Endothelial cell of umbilical vein (primary cell): Measurements from ENCODE around the gene VPS26C.

DNA sequence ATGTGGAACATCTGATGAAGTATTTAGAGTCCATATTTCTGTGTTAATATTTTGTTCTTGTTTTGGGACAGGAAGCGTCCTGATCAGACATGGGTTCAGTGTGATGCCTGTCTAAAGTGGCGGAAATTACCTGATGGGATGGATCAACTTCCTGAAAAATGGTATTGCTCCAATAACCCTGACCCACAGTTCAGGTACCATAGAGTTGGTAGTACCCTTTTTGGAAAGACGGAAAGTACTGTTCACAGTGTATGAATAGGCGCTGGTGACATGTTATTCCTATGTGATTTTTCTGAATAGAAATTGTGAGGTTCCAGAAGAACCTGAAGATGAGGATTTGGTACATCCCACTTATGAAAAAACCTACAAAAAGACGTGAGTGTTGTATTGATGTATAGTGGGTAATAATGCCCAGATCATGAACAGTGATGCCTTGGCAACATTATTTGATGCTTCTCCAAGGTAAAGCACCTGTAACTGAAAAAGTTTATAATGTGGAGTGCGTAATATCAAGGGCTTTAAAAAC is 25.2 kb upstream of the CHAF1B start:
- PRO-cap, result no peak
CAGE:
- cytosol, long polyA minus RNA, result start-site peak on the plus strand centred at position 355 of the sequence, 44 bp wide, 16 reads
- cytosol, long polyA plus RNA, result no peak
- long polyA plus RNA, result no peak
- nucleus, long polyA minus RNA, result no peak
- nucleus, long polyA plus RNA, result start-site peak on the plus strand centred at position 357 of the sequence, 312 bp wide, 49 and 41 reads in 2 replicates

GRCh38 chr21:36509865-36510387 is 30.0 kb upstream of the CLDN14 start:
- PRO-cap, result no peak
CAGE:
- cytosol, long polyA minus RNA, result no peak
- cytosol, long polyA plus RNA, result no peak
- long polyA plus RNA, result no peak
- nucleus, long polyA minus RNA, result no peak
- nucleus, long polyA plus RNA, result no peak

DNA sequence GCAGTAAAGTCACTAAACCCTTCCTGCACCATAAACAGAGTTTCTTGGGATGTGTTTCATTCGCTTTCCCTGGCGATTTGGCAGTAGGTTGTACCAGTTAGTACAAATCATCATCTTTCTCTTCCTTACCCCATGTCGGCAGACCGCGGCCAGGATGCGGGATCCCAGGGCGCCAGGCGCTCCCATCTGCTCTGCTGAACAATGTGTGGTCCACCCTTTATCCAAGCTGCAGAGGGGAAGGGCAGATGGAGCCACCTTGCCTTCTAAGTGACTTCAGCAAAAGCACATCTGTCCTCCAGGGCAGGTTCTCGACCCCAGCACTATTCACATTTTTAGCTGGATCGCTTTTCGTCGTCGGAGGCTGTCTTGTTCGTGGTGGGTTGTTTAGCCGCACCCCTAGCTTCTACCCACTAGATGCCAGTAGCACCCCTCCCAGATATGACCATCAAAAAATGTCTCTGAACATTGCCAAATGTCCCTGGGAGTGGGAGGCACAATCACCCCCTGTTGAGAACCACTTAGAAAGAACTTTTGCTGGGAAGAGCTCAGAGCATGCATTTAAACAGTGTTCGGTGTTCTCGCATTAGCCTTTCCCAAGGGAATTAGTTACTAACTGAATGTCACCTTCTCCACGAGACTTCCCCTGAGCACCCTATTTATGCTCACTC is 58.1 kb upstream of the SIM2 start:
- PRO-cap, result no peak
CAGE:
- cytosol, long polyA minus RNA, result no peak
- cytosol, long polyA plus RNA, result no peak
- long polyA plus RNA, result no peak
- nucleus, long polyA minus RNA, result no peak
- nucleus, long polyA plus RNA, result no peak

DNA sequence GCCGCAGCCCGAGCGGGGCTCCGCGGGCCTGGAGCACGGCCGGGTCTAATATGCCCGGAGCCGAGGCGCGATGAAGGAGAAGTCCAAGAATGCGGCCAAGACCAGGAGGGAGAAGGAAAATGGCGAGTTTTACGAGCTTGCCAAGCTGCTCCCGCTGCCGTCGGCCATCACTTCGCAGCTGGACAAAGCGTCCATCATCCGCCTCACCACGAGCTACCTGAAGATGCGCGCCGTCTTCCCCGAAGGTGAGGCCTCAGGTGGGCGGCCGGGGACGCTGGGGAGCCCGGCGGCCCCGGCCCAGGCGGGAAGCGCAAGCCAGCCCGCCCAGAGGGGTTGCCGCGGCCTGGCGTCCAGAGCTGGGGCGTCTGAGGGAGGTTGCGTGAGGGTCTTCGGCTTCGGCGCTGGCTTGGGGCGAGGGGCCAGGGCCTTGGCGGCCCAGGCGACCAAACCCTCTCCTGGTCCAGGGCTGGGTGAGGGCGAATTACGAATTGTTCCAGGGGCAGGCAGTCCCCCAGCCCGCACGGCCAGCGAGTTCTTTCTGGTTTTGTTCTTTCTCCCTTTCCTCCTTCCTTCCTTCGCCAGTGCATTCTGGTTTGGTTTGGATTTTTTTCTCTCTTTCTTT is 873 bp downstream of the SIM2 start:
- PRO-cap, result no peak
CAGE:
- cytosol, long polyA minus RNA, result no peak
- cytosol, long polyA plus RNA, result no peak
- long polyA plus RNA, result no peak
- nucleus, long polyA minus RNA, result no peak
- nucleus, long polyA plus RNA, result no peak

DNA sequence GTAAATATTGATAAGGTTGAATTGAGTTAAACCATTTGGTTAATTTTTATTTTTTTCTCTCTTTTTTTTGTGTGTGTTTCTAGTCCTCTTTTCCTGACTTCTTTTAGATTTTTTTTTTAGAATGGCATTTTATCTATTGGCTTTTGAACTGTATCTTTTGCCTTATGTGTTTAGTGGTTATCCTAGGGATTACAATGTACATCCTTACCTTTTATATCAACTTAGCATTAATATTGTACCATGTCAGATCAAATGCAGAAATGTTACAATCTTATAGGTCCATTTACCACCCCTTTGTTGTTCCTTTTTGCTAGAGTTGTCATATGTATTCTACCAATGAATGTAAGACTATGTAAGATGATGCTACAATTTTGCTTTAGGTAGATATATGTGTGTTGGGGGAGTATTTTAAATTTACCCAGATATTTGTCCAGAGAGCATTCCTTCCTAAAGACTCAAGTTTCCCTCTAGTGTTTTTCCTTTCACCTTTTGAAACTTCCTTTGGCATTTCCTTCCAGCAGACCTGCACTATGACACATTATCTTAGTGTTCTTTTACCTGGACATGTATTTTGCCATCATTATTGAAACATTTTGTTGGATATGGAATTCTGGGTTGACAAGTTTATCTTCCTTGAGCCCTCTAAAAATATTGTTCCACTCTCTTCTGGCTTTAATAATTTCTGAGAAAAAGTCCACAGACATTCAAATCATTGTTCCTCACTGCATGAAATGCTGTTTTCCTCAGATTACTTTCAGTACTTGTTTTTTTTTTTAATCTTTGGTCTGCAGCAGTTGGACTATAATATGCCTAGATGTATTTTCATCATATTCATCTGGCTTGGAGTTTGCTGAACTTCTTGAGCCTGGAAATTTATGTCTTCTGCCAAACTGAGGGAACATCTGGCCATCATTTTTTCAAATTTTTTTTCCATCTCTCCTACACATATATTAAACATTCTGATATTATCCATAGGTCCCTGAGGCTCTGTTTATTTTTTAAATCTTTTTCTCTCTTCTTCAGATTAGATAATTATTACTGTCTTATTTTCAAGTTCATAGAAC is 88.9 kb downstream of the HLCS start:
- PRO-cap, result no peak
CAGE:
- cytosol, long polyA minus RNA, result no peak
- cytosol, long polyA plus RNA, result no peak
- long polyA plus RNA, result no peak
- nucleus, long polyA minus RNA, result no peak
- nucleus, long polyA plus RNA, result start-site peak on the minus strand centred at position 291 of the sequence, 925 bp wide, 17 and 8 reads in 2 replicates

DNA sequence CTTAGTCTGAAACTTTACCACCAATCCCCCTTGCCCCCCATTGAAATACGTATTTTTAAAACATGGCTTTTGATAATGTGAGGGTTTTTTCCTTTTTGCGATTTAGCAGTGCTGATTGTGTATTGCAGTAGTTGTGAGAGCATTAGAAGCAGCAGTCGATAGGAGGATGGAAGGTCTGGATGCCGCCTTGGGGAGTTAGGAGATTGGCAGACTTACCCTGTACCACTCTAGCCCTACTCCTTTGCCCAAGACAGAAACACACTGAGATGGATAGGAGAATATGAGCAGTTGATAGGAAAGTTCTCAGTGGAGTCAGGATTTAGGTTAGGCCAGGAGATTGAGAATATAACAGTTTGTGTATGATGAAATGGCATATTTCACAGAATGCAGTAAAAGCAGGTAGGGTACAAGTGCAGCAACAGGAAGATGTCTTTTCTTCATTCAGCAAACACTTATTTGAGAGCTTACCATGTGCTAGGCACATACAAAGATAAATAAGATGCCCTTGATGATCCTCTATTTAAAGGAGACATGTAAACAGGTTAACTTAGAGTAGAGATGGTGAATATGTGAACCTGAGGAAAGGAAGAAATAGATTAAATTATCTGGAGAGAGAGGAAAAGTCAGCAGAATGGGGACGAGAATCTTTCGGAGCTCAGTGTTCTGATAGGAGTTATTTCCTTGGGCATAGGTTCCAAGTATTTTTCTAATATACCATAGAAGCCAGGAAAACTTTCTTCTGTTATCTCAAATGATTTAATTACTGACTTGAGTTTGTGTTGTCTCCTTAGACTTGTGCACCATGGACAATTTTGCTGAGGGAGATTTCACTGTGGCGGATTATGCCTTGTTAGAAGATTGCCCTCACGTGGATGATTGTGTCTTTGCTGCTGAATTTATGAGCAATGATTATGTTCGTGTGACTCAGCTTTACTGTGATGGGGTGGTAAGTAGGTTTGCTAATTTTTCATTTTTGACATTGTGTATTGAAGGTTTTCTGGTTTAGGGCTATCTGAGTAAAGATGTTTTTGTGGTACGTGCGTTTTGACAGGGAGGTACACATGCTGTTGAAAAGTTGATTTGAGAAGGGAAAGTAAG is 13.8 kb downstream of the TTC3 start:
- PRO-cap, result no peak
CAGE:
- cytosol, long polyA minus RNA, result start-site peak on the plus strand centred at position 945 of the sequence, 6 bp wide, 19 reads
- cytosol, long polyA plus RNA, result no peak
- long polyA plus RNA, result no peak
- nucleus, long polyA minus RNA, result no peak
- nucleus, long polyA plus RNA, result start-site peak on the plus strand centred at position 63 of the sequence, 46 bp wide, 28 and 27 reads in 2 replicates

- PRO-cap, result no peak
CAGE:
- cytosol, long polyA minus RNA, result no peak
- cytosol, long polyA plus RNA, result no peak
- long polyA plus RNA, result no peak
- nucleus, long polyA minus RNA, result no peak
- nucleus, long polyA plus RNA, result start-site peak on the plus strand at chr21:37103822-37104017, 22 and 26 reads in 2 replicates
These were observed 30.5 kb downstream of the TTC3 start for GRCh38 chr21:37103463-37104038.

- PRO-cap, result no peak
CAGE:
- cytosol, long polyA minus RNA, result no peak
- cytosol, long polyA plus RNA, result no peak
- long polyA plus RNA, result no peak
- nucleus, long polyA minus RNA, result no peak
- nucleus, long polyA plus RNA, result no peak
These were observed 59.1 kb downstream of the VPS26C start for GRCh38 chr21:37207826-37208642.

DNA sequence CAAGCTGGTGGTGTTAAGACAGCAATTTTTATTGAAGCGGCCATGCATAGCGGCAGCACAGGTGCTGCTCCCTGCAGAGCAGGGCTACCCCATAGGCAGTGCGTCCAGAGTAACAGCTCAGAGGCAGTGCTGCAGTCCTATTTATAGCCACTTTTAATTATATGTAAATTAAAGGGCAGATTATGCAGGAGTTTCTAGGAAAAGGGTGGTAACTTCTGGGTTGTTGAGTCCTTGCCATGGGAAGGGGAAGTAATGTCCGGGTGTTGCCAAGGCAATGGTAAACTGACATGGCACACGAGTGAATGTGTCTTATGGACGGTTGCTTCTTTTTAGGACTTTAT is 57.0 kb downstream of the VPS26C start:
- PRO-cap, result no peak
CAGE:
- cytosol, long polyA minus RNA, result no peak
- cytosol, long polyA plus RNA, result no peak
- long polyA plus RNA, result no peak
- nucleus, long polyA minus RNA, result no peak
- nucleus, long polyA plus RNA, result no peak

GRCh38 chr21:37257152-37257931 is 9.8 kb downstream of the VPS26C start:
- PRO-cap, result bidirectional peak, plus-strand start at chr21:37257762, minus-strand start at chr21:37257815
CAGE:
- cytosol, long polyA minus RNA, result no peak
- cytosol, long polyA plus RNA, result no peak
- long polyA plus RNA, result no peak
- nucleus, long polyA minus RNA, result no peak
- nucleus, long polyA plus RNA, result no peak

GRCh38 chr21:37267225-37267810 is at the start of gene VPS26C:
VPS26C (minus strand) TSS chr21:37267334.
- PRO-cap, result bidirectional peak, plus-strand start at chr21:37267692, minus-strand start at chr21:37267334
CAGE:
- cytosol, long polyA minus RNA, result start-site peak on the minus strand at chr21:37267292-37267343, 120 reads
- cytosol, long polyA plus RNA, result start-site peak on the minus strand at chr21:37267308-37267392, 280 and 289 reads in 2 replicates; start-site peak on the minus strand at chr21:37267489-37267570, 17 and 22 reads in 2 replicates
- long polyA plus RNA, result start-site peak on the minus strand at chr21:37267303-37267420, 477 and 185 reads in 2 replicates
- nucleus, long polyA minus RNA, result start-site peak on the minus strand at chr21:37267308-37267425, 299 reads; start-site peak on the minus strand at chr21:37267490-37267554, 42 reads
- nucleus, long polyA plus RNA, result start-site peak on the minus strand at chr21:37267290-37267418, 230 and 226 reads in 2 replicates

- PRO-cap, result no peak
CAGE:
- cytosol, long polyA minus RNA, result no peak
- cytosol, long polyA plus RNA, result no peak
- long polyA plus RNA, result no peak
- nucleus, long polyA minus RNA, result no peak
- nucleus, long polyA plus RNA, result start-site peak on the plus strand at chr21:37380256-37380395, 31 and 17 reads in 2 replicates
These were observed 13.4 kb downstream of the DYRK1A start for GRCh38 chr21:37379671-37380744.

- PRO-cap, result no peak
CAGE:
- cytosol, long polyA minus RNA, result no peak
- cytosol, long polyA plus RNA, result no peak
- long polyA plus RNA, result no peak
- nucleus, long polyA minus RNA, result no peak
- nucleus, long polyA plus RNA, result no peak
These were observed 70.0 kb downstream of the DYRK1A start for GRCh38 chr21:37436504-37437138.

DNA sequence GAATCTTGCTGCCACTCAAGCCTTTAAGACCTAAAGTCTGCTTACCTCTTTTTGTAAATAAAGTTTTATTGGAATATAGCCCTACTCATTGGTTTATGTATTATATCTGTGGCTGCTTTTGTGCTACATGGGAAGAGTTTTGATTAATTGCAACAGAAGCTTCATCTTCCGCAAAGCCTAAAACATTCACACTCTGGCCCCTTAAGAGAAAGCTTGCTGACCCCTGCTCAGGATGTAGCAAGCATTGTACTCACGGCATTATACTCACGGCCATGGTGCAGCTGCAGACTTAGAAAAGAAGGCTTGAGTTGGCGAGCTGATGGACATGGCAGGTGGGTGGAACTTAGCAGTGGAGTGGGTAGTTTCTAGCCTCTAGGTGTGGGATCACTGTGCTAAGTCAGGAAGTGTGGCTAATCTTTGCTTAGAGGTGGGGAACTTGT is 80.9 kb downstream of the DYRK1A start:
- PRO-cap, result no peak
CAGE:
- cytosol, long polyA minus RNA, result no peak
- cytosol, long polyA plus RNA, result no peak
- long polyA plus RNA, result no peak
- nucleus, long polyA minus RNA, result no peak
- nucleus, long polyA plus RNA, result no peak

DNA sequence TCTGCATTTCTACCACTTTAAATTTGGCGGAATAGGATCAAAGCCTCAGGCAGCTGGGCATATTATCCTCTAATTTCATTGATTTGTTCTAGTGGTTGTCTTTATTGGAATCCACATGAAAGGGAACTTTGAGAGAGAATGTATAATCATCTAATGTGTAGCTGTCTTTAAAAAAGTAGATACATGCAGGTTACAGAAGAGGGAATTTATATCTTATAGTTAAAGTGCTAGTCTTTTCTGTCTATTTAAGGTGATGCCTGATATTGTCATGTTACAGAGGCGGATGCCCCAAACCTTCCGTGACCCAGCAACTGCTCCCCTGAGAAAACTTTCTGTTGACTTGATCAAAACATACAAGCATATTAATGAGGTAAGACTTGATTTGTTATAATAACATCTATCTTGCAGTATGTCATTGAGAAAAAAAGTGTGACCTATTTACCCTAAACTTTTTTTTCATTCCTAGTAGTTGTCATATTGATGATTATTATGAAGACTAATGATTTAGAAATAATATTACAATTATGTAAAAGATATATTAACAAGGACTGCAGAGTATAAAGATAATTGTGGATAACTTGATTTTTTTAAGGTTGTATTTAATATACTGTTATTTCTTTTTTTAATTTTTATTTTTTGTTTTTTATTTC is 111.5 kb downstream of the DYRK1A start:
- PRO-cap, result no peak
CAGE:
- cytosol, long polyA minus RNA, result no peak
- cytosol, long polyA plus RNA, result no peak
- long polyA plus RNA, result no peak
- nucleus, long polyA minus RNA, result no peak
- nucleus, long polyA plus RNA, result no peak

- PRO-cap, result no peak
CAGE:
- cytosol, long polyA minus RNA, result no peak
- cytosol, long polyA plus RNA, result no peak
- long polyA plus RNA, result no peak
- nucleus, long polyA minus RNA, result no peak
- nucleus, long polyA plus RNA, result no peak
These were observed 139.9 kb downstream of the DYRK1A start for GRCh38 chr21:37506352-37506975.

DNA sequence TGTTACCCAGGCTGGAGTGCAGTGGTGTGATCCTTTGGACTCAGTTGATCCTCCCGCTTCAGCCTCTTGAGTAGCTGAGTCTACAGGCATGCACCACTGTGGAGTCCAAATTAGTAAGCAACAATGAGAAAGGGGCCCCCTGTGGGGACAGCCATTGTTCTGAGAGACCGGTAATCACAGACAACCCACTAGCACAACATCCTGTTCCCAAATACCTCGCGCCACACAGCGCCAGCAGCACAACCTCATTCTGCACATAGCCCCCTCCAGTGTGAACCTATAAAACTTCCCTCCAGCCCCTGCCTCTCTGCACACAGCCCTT is 226.4 kb downstream of the DYRK1A start:
- PRO-cap, result no peak
CAGE:
- cytosol, long polyA minus RNA, result no peak
- cytosol, long polyA plus RNA, result no peak
- long polyA plus RNA, result no peak
- nucleus, long polyA minus RNA, result no peak
- nucleus, long polyA plus RNA, result no peak

DNA sequence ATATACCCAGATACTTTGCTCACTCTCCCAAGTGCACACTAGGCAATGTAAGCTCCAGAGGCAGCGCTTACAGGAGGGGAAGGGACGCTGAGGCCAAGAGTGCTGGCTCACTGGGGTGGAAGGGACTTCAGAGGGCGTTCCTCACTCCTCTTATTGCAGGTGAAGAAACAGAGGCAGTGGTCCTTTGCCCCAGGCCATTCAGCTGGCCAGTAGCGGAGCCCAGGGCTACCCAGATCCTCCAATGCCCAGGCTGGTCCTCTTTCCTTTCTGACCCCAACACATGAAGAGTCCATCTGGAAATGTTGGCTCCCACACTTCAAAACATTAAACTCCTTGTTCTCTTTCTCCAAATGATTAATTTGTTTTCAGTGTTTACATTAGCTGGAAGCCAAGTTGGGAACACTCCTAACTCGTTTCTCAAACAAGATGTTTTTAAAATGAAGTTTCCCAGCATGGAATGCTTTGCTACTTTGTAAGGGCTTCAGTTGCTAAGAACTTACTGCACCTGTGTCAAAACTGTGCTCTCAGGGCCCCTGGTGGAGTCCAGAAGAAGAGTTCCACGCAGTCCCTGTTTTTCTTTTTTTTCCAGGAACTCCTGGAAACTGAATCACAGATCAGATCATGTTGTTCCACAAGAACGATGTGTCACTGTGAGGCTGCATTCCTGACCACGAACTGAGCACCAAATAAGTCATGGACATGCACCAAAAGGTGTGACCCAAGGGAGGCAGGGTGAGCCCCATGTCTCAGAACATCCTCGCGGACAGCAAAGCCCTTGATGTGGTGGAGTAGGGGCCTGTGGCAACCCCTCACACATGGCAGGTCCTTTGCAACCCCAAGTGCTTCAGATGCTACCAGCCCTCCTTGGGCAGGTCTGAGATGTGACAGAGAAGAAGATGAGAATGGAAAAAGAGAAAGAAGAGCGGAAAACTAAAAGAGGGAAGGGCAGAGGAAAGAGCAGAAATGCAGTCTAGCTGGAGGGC is 257.4 kb downstream of the KCNJ6 start:
- PRO-cap, result unidirectional peak, plus-strand start at position 634 of the sequence
CAGE:
- cytosol, long polyA minus RNA, result no peak
- cytosol, long polyA plus RNA, result no peak
- long polyA plus RNA, result no peak
- nucleus, long polyA minus RNA, result no peak
- nucleus, long polyA plus RNA, result no peak

- PRO-cap, result no peak
CAGE:
- cytosol, long polyA minus RNA, result no peak
- cytosol, long polyA plus RNA, result no peak
- long polyA plus RNA, result no peak
- nucleus, long polyA minus RNA, result no peak
- nucleus, long polyA plus RNA, result no peak
These were observed 165.0 kb downstream of the KCNJ6 start for GRCh38 chr21:37751142-37751798.

DNA sequence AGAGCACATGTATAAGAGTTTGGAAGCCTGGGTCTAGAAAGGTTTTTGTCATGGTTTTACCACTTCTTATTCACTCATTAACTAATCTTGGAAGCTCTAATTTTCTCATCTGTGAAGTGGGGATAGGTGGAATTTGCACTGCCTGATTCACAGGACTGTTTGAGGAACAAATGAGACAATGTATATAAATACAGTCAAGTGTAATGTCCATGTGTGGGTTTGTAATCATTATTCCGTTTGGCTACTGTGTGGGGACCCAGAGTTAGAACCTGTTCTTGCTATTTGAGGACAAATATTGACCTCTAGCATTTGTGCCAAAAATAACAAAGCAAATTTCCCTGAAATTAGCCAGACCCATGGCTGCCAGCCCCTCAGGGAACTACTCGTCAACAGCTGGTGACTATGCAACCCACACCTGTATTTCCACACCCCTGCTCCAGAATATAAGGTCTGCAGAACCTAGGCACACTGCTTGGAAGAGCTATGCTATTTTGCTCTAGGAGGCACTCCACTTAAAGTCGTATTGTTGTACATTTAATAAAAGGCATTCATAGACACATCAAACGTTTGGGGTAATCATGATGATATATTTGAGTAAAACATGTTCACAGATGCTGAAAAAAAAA is 70.7 kb downstream of the KCNJ6 start:
- PRO-cap, result no peak
CAGE:
- cytosol, long polyA minus RNA, result no peak
- cytosol, long polyA plus RNA, result no peak
- long polyA plus RNA, result no peak
- nucleus, long polyA minus RNA, result no peak
- nucleus, long polyA plus RNA, result no peak